Left common carotid artery plus branches (tissue), 1 donor: Measurements from ENCODE around the genes OR1M1, OR7G1, PIN1, RDH8, ICAM1 and FDX2.

DNA sequence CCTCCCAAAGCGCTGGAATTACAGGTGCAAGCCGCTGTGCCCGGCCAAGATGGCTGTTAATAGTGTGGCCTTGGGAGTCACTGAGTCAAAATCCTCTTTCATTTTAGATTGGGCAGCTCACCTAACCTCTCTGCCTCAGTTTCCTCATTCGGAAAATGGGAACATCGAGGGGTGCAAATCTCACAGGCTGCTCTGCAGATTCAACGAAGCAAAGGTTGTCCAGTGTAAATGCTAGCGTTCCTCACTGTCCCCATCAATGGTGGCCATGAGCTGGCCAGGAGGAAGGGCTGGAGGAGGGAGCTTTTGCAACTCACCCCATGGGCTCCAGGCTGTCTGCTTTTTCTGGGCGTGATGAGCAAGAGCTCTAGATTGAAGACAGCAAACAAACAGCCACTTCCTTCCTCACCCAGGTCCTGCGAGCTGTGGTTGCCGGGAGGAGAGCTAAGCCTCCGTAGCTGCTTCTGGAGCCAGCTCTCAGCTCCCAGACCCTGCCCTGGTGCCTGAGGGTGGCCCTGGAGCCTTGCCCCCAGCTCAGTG lies 6.4 kb downstream of the MYO1F start:
- PRO-cap: no peak

GRCh38 chr19:9086755-9087174 lies at the start of gene OR1M1:
Gene OR1M1, plus strand, starts transcription at chr19:9087061.
- PRO-cap: no peak

DNA sequence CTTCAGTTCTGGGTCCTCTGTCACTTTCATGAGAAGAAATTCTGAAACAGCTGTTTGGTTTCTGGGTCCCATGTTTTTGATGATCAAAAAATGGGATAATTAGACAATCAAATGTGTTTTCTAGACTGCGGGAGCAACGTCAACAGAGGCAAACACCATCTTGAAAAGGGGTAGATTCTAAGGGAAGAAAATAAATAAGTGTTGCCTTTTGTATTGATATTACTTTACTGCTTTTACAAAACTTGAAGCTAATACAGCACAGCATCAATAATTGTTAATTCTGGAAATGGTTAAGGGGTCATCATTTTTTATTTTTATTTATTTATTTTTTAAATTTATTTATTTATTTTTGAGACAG lies at the start of gene OR7G1:
TSS of gene OR7G1 (minus strand) at position 72 of the 358 bp plus-strand sequence.
- PRO-cap: no peak

- PRO-cap: no peak
These were observed 2.0 kb downstream of the ZNF562 start for GRCh38 chr19:9672672-9673607.

DNA sequence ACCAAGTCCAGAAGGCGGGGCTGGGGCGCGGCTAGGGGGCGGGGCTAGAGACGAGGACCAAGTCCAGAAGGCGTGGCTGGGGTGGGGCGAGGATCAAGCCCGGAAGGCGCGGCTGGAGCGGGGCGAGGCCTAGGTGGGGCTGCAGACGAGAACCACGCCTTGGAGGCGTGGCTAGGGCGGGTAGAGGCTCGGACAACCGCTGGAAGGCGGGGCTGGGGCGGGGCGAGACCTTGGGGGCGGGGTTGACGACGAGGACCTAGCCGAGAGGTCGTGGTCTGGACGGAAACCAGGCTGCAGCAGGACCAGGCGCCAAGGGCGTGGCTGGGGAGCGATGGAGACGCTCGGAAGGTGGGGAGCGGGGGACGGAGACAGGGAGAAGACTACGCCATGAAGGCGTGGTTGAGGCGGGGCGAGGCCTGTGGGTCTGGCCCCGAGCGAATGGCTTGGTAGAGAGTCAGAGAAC lies 534 bp upstream of the FBXL12 start:
- PRO-cap: no peak

DNA sequence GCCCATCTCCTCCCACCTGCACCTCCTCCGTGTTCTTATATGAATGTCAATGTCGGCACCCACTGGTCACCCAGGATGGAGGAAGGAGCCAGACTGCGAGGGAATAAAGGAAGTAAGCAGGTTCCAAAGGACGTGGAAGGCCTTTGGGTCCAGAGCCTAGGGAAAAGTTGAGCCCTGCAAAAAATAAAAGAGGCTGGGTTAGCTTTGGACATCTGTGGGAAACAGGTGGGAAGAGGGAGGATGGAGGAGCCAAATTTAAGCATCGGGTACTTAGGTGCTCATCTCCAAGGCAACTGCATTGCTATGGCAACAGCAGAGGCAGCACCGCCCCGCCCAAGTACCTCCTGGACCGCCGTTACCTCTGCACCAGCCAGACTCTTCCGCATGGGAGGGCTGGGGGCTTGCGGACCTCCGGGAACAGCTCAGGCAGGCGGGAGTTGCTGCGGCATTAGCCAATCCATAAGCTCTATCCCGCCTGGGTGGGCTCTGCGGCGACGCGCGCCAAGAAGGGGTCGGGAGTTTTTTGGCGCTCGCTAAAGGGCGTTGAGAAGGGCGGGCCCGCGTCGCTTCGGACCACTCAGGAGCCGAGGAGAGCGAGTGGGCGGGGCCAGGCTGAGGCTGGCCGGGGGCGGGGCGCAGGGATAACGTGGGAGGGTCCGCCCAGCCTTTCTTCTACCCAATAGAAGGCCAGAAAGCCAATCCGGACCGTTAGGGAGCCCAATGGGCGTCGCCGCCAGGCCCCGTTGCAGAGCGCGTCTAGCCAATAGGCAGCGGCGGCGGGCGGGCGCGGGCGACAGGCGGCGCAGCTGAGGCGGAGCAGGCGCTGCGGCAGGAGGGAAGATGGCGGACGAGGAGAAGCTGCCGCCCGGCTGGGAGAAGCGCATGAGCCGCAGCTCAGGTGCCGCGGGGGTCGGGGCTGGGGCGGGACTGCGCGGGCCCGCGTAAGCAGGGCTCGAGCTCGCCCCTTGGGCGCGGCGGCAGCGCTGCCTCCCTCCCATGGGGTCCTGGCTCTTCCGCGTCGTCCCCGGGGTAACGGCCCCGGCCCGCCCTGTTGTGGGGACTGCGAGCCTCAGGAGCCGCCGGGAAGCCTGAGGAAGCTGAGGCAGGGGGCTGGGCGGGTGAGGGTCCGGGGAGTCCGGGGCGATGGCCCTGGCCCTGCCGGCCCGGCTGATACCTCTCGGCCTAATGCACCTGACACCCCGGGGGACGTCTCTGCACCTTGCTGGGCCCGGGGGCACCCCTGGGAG lies at the start of gene PIN1:
TSS of gene PIN1 (plus strand) at position 814 of the 1,247 bp plus-strand sequence.
- PRO-cap: unidirectional peak, plus-strand start at position 770 of the sequence; unidirectional peak, plus-strand start at position 831 of the sequence

DNA sequence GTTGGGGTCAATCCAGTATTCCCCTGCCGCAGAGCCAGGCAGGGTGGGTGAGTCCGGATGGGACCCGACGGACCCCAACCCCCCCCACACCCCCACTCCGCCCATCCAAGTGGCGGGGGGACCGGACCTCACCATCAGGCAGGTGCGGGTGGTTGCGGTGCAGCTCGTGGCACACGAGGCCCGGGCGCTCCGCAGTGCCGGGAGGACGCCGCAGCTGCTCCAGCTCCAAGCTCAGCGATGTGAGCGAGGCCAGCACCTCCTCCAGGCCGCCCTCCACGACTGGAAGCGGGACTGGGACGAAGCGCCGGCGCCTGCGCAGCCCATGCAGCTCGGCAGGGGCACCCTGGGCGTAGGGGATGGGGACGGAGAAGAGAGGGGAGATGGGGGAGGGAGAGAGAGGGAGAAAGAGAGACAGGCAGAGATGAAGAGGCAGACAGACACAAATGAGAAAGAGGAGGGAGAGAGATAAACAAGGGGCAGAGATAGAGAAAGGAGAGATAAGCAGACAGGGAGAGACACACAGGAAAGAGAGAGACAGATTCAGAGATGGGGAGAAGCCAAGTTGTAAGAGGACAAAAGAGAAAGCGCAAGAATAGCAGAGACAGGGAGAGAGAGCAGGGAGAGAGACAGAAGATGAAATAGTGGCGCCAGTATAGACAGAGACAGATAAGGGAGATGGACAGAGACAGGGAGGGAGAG lies 30.2 kb upstream of the OLFM2 start:
- PRO-cap: no peak

GRCh38 chr19:10013246-10013767 lies at the start of gene RDH8:
Gene RDH8, plus strand, starts transcription at chr19:10013483.
- PRO-cap: no peak

GRCh38 chr19:10112111-10113174 lies 950 bp downstream of the P2RY11 start:
- PRO-cap: no peak

GRCh38 chr19:10142773-10143327 lies 23.2 kb upstream of the EIF3G start:
- PRO-cap: no peak

- PRO-cap: no peak
These were observed 34.7 kb upstream of the EIF3G start for GRCh38 chr19:10154443-10154834.

DNA sequence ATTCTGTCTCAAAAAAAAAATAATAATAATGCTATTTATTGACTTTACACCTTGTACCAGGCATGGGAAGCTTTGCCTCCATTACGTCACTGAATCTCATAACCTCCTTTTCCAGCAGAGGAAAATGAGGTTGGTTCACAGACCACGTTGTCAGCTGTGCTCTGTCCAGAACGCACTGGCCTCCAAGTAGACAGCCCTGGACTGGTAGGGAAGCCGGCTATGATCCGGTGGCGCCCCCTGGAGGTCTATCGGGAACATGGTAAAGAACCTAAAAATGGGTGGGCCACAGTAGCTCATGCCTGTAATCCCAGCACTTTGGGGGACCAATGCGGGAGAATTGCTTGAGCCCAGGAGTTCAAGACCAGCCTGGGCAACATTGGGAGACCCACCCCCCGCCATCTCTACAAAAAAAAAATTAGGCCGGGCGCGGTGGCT lies 1.9 kb upstream of the MRPL4 start:
- PRO-cap: no peak

- PRO-cap: bidirectional peak, plus-strand start at chr19:10271110, minus-strand start at chr19:10271001
These were observed at the start of gene ICAM1 for GRCh38 chr19:10270610-10271472. Gene ICAM1, plus strand, starts transcription at chr19:10271120.

GRCh38 chr19:10295137-10295908 lies 5.6 kb downstream of the ICAM5 start:
- PRO-cap: no peak

DNA sequence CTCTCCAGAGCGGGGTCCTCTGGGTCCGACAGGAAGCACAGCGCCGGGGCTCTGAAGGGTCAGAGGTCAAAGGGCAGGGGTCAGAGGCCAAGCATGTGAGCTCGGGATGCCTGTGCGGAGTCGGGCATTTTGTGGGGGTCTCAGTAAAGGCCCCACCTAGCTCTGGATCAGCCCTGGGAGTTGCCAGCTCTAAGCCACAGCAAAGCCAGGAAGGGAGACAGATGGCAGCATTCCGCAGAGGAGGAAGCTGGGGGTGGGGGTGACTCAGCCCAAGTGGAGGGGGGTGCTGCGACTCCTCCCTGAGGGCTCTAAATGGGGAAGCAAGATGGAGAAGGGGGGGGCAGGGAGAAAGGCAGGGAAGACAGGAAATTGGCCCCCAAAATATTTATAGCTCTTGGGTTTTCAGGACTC lies 10.4 kb downstream of the FDX2 start:
- PRO-cap: no peak

- PRO-cap: no peak
These were observed at the start of gene FDX2 for GRCh38 chr19:10315346-10316357. Gene FDX2, minus strand, starts transcription at chr19:10316015.

GRCh38 chr19:10321350-10321820 lies 5.6 kb upstream of the FDX2 start:
- PRO-cap: no peak

DNA sequence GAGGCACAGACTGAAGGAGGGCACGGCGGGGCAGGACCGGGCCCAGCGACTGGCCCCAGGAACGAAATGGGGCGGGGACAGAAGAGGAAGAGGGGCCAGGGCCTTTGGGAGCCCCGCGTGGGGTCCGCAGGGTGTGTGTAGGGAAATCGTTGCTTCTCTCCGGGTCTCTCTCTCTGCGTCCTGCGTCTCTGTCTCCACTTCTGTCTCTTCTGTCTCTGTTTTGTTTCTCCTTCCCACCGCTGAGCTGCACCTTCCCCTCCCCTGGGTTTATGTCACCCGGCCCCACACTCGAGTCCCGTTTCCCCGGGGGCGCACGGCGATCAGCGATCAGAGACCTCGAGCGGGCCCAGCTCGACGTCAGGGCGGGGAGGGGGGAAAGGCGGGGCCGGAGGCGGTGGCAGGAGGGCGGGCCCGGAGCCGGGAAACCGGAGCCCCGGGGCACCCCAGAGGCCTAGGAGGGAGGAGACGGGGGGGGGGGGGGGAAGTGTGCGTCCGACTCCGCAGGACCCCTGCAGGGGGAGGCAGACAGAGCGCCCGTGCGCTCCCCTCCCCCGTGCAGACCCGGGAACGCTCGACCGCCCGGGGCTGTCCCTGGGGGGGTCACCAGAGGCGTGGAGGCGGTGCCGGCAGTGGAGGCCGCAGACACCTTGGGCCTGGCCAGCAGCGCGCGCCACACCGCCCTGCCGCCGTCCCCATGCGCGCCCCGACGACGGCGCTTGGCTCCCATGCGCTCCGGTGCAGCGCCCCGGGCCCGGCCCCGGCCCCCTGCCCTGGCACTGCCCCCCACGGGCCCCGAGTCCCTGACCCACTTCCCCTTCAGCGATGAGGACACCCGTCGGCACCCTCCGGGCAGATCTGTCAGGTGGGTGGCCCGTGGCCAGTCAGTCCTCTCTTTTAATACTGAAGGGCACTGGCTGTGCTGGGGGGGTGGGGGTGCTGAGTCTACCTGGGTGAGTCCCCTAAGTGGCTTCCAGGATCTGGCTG lies 11.7 kb downstream of the PDE4A start:
- PRO-cap: no peak

DNA sequence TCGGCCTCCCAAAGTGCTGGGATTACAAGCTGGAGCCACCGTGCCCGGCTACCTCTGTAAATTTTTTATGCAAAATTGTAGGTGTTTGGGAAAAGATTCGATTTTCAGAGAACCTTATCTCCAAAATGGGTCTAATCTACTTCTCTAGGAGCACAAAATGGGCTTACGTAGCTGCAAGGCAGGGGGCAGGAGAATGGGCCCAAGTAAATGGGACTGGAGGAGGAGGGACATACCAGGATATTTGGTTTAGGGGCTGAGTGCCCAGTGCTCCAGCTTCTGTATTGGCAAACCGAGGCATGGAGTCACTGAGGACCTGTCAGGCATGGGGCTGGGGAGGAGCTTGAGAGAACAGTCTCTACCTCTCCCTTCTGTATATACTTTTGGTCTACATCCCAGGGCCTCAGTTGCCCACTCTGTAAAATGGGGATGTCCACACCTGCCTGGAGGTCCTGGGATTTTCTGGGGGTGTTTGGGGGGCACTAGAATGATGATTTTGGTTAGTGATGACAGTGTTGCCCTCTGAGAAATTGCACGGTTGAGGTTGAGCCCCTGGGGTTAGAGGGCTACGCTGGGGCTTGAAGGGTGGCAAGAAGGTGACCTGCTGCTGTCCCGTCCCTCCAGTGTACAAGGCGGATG lies 4.7 kb downstream of the ATG4D start:
- PRO-cap: no peak

DNA sequence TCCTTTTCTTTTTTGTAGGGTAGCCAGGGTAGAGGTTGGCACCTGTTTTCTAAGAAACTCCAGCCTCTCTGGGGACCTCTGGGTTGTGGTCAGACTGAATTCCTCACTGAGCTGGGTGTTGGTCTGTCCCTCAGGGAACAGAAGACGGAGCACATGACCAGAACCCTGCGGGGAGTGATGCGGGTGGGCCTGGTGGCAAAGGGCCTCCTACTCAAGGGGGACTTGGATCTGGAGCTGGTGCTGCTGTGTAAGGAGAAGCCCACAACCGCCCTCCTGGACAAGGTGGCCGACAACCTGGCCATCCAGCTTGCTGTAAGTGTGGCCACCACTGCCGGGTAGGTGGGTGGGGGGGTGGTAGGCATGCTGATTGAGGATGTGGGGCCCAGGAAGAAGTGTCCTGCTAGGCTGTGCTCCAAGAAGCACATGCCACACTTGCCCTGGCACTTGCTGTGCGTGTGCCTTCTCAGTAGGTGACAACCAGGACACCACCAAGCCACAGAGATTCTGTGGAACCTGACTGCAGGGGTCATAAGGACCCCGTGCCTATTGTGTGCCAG lies 17.2 kb downstream of the ILF3 start:
- PRO-cap: no peak